SK-MEL-5 (cell line): Measurements from ENCODE around the genes LBX2, TLX2 and GCFC2.

DNA sequence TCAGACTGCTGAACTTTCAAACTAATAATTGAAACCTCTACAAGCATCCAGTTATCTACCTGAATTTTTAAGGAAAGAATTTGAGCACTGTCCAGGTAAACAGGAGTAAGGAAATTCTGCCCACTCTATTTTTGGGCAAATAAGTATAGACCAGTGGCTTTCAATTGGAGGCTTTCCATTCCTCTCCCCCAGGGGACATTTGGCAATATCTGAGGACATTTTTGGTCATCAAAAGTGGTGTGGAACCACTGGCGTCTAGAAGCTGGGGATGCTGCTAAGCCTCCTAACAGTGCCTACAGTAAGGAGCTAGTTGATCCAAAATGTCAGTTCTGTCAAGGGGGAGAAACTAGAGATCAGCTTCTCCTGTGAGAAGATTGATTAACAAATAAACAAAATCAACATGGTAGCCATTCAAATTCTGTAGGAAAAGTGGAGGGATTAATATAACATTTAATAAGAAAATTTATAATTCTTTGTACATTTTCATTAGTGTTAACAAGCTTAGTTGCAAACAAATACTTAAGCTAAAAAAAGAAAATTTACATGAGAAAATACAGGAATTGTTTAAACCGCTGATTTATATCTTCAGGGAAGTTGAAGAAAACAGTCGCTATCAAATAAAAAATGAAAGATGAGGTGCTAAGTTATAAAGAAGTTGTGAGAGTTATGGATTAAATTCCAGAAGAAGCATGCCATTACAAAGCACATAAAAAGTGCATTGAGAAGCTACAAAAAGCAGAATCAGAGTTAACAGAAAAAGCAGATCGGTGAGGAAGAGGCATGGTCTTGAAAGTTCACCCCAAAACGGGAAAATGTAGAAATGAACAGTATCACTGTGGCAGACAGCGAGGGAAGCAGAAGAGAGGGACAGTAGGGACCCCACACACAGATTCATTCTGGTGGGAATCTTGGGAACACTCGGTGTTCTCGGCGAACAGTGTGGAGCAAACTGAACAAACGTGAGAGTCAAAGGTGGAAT, 73.0 kb downstream of the TET3 start:
RAMPAGE:
- cytosol, long total RNA, result no peak
- long total RNA, result no peak
- nucleus, long total RNA, result no peak

DNA sequence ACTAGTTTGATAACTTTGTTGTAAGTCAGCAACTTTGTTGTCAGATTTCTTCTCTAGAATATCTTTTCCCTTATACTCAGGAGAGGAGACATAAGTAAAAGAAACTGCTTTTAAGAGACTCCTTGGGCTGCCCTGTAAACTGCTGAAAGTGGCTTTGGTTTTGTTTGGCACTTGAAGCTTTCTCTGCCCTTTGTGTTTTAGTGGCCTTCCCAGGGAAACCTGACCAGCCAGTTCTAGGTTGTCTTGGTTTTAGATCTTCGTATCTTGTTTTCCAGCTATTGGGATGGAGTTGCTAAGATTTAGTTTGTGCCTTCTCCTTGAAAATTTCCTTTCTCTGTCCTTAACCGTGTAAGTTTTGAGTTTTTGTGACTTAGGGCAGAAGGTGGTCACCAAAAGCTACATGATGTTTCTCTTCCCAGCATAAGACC, 81.2 kb downstream of the BOLA3 start:
RAMPAGE:
- cytosol, long total RNA, result no peak
- long total RNA, result no peak
- nucleus, long total RNA, result no peak

RAMPAGE:
- cytosol, long total RNA, result no peak
- long total RNA, result no peak
- nucleus, long total RNA, result no peak
Measured at GRCh38 chr2:74094060-74094767, 53.5 kb downstream of the BOLA3 start.

RAMPAGE:
- cytosol, long total RNA, result no peak
- long total RNA, result no peak
- nucleus, long total RNA, result no peak
Measured at GRCh38 chr2:74142261-74142460, 5.6 kb downstream of the BOLA3 start.

RAMPAGE:
- cytosol, long total RNA, result no peak
- long total RNA, result no peak
- nucleus, long total RNA, result no peak
Measured at GRCh38 chr2:74383166-74383641, 3.1 kb upstream of the DCTN1 start.

RAMPAGE:
- cytosol, long total RNA, result no peak
- long total RNA, result no peak
- nucleus, long total RNA, result no peak
Measured at GRCh38 chr2:74455657-74456231, 857 bp downstream of the INO80B start.

RAMPAGE:
- cytosol, long total RNA, result no peak
- long total RNA, result no peak
- nucleus, long total RNA, result no peak
Measured at GRCh38 chr2:74460941-74461357, 2.7 kb downstream of the WBP1 start.

DNA sequence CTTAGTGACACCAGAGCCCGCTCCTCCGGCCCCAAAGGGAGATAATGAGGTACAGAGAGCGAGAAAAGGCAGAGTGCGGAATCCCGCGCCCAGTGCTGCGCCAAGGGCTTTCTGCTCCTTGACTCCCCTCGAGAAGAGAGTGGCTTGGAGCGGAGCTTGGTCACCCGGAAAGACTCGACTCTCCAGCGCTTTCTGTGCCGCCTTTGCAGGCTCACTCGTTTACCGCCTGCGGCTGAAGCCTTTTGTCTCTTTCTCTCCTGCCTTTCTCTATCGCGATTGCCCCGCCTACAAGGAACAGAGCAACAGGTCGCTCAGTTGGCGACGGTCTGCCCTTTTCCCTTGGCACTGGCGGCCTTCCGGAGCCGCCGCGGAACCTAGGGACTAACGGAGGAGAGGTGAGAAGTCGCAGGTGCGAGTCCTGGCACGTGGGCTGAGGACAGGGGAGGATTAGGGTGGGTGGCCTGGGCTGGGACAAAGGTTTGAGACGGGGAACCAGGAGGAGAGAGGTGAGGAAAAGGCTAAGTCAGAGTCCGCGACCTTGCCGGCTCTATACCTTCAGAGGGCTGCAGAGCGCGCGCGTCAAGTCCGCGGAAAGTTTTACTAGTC, 520 bp downstream of the LBX2 start:
RAMPAGE:
- cytosol, long total RNA, result no peak
- long total RNA, result no peak
- nucleus, long total RNA, result no peak

DNA sequence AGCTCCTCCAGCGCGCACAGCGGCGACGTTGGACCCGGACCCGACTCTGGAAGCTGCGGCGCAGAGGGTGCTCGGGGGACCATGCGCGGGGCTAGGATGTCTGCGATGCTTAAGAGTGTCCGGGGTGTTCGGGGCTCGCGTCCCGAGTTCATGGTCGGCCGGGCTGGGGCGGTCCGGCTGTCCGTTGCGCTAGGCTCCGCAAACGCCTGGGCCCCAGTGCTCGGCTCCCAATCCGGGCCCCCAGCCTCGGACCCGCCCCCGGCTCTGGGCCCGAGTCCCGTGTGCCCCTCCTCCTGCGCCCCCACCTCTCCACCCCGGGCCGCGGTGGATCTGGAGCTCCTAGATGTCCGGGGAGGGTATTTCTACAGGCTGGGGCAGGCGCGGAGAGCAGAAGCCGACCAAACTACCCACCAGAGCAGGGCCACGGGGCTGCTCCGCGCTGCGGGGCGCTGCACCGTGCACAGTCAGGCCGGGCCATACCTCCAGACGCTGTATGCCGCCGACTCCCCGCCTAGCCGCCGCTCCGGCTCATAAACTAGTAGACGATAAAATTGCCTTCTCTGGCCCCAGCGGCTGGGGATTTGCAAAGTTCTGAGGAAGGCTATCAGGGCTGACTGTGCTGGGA, at the start of gene LBX2:
Gene LBX2 (minus strand): TSS at position 218 of the 625 bp plus-strand sequence.
RAMPAGE:
- cytosol, long total RNA, result no peak
- long total RNA, result no peak
- nucleus, long total RNA, result no peak

GRCh38 chr2:74513847-74514761, at the start of gene TLX2:
TSS of gene TLX2 (plus strand) at chr2:74514450.
RAMPAGE:
- cytosol, long total RNA, result no peak
- long total RNA, result no peak
- nucleus, long total RNA, result no peak

GRCh38 chr2:74712175-74713237, 58.5 kb downstream of the SEMA4F start:
RAMPAGE:
- cytosol, long total RNA, result no peak
- long total RNA, result no peak
- nucleus, long total RNA, result no peak

DNA sequence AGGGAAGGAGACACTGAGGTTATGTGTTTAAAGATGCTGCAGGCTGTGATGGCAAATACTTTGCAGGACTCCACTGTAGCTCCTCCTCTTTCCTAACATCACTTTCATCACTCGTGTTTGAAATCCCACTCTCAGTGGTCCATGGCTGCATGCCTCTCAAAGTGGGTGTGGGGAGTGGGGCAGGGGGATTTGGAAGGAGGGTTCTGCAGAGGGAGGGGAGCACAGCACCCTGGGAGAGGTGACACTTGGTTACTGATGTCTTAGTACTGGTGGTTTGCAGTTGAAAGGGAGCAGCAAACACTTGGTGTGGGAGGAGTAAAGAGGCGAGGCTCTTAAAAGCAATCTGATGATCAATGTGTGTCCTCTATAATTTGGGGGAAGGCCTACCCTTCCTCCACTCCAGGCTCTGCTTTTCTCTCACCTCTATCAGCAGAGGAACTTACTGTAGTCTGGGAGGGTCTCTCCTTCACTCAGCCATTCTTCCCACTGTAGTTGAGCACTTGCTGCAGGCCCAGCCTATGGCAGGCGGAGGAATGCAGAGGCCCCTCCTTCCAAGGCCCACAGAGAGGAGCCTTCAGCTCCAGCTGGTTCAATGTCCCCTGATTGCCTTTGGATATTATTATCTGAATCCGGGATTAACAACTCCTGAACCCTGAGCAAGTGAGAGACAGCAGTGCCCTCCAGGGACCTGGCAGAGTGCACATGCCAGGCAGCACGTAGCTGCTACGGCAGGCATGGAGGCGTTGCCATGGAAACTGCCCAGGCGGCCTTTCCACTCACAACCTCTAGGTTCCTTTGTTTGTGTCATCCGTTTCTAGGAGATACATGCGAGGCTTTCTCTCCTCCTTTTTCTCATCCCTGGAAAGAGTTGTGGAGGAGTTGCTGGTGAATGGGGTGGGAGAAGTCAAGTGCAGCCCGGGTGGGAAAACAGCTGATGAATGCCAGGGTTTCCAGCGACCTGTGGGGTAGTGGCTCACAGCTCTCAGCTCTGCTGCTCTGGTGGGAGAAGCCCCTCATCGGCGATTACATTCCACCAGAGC, 55.6 kb upstream of the HK2 start:
RAMPAGE:
- cytosol, long total RNA, result no peak
- long total RNA, result no peak
- nucleus, long total RNA, result no peak

DNA sequence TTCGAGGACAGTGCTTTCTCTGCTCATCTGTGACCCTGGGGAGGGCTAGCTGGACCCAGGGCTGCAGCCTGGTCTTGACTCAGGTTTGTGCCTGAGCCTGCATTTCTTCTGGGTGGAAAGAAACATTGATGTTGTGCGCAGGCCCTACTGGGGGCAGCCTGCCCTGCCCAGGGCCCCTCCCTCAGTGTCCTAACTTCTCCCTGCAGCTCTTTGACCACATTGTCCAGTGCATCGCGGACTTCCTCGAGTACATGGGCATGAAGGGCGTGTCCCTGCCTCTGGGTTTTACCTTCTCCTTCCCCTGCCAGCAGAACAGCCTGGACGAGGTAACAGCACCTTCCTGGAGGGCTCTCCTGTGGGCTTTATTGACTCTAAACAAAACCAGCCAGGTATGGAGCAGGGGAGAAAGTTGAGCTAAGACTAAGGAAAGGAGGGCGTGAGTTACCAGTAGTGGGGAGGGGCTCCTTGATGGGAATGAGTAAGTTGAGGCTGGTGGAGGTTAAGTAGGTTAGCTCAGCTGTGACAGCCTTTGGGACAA, 48.1 kb downstream of the HK2 start:
RAMPAGE:
- cytosol, long total RNA, result no peak
- long total RNA, result no peak
- nucleus, long total RNA, result no peak

DNA sequence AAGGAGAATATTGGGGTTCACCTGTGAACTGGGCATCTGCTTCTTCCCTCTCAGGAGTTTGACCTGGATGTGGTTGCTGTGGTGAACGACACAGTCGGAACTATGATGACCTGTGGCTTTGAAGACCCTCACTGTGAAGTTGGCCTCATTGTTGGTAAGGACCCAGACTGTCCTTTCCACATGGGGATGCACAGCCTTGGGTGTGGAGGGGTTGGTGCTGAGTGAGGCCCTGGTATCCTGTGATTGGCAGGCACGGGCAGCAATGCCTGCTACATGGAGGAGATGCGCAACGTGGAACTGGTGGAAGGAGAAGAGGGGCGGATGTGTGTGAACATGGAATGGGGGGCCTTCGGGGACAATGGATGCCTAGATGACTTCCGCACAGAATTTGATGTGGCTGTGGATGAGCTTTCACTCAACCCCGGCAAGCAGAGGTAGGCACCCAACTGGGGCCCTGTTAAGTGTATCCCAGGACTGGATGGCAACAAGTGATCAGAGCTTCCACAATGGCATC, 52.4 kb downstream of the HK2 start:
RAMPAGE:
- cytosol, long total RNA, result no peak
- long total RNA, result no peak
- nucleus, long total RNA, result no peak

DNA sequence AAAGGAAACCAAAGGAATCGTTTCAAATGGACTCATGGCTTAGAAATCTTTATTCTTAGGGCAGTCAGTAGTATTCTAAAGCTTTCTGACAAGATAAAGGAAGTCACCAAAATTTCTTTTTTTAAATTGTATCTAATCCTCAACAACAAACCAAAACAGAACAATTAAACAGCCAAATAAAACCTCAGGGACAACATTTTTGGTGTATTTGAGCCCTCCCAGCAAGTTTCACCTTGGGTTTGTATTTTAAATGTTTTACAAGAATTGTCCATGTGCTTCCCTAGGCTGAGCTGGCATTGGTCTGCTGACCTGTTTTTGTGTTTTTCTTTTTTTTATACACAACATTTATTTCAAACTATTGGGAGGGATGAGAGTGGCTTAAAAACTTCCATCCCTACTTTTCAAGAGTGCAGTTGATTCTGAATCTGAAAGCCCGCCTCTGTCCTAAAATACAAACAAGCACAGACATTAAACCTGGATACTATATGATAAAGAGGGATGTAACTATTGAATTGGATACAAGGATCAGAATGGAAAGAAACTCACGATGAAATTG, 58.3 kb downstream of the HK2 start:
RAMPAGE:
- cytosol, long total RNA, result no peak
- long total RNA, result no peak
- nucleus, long total RNA, result no peak

DNA sequence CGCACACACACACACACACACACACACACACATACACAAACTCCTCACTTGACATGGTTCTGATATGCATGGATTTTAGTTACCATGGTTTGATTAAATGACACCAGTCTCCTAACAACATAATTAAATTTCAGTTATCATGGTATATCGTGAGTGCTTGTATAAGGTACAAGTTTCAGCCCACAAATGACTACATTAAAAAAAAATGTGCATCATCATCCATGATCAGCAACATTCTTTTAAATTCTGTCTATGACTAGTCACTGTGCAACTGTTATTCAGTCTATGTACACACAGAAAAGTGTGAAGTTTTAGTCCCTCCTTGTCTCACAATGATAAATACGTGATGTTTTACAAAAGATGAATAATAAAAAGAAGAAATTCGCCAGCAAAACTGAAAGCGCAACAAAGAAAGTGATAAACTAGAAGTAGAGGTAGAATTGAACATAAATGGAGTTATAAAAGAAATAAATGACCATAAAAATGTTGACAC, 39.6 kb upstream of the TACR1 start:
RAMPAGE:
- cytosol, long total RNA, result no peak
- long total RNA, result no peak
- nucleus, long total RNA, result no peak

DNA sequence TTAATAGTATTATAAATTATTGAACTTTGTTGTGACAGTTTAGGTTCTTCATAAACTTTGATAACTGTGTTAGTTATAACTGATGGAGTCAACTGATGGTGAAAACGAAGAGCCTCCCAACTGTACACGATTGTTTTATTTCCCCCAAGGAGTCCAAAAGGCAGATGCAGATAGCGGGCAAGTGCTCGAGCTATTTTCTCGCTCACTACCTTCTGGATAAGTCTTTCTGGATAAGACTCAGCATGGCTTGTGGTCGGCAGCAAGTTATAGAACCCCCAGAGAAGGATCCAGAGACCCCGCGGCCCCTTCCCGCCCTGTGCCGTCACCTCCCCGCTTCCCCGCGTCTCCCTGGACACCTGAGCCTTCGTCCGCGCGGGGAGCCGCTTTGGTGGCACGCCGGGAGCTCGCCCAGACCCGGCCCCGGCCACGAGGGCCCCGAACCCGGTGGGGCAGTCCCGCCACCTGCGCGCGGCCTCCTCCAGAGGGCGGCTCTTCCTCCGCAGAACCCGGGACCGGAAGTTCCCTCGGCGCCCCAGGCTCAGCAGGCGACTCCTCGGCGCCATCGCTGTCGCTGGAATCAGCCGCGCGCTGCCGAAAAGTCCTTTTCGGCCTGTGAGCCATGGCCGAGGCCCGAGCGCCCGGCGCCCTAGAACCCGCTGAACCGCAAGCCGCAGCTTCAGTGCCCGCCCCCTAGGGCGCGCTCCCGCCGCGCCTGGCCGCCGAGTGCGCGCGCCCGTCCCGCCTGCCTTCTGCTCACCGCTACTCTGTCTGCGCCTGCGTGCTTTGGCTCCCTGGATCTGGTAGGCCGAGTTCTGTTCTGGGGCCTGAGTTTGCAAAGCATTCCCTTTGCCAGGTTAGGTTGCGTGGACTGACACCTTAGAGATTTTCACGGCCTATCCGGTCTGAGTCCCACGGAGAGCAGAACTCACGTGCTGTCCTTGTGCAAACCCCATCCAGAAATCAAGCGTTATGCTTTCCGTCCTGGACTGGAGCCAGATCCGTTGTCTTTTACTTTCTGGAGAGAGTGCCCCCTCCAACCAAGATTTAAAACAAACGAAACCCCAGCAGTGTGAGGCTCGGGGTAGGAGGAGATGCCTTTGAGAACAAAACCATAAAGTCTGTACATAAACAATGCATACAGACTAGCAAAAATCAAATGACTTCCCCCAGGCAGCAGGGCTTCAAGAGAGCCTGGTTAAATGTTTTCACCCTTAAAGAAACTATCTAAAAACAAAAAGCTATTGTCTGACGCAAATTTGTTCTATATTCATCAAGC, at the start of gene GCFC2:
Gene GCFC2 (minus strand): TSS at position 681 of the 1,276 bp plus-strand sequence.
RAMPAGE:
- cytosol, long total RNA, result no peak
- long total RNA, result no peak
- nucleus, long total RNA, result no peak

DNA sequence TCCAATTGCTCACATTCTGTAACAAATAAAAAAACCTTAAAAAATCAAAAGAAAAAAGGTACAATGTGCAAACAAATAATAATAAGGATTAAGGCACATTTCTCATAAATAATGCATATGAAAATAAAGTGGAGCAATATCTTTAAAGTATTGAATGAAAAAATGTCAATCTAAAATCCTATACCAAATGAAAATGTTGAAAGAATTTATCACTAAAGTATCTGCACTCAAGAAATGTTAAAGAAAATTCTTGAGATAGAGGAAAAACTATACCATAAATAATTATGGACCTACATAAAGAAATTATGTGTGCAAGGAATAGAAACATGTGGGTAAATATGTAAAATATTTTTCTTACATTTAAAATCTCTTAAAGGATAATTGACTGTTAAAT, 711.2 kb upstream of the LRRTM1 start:
RAMPAGE:
- cytosol, long total RNA, result no peak
- long total RNA, result no peak
- nucleus, long total RNA, result no peak

DNA sequence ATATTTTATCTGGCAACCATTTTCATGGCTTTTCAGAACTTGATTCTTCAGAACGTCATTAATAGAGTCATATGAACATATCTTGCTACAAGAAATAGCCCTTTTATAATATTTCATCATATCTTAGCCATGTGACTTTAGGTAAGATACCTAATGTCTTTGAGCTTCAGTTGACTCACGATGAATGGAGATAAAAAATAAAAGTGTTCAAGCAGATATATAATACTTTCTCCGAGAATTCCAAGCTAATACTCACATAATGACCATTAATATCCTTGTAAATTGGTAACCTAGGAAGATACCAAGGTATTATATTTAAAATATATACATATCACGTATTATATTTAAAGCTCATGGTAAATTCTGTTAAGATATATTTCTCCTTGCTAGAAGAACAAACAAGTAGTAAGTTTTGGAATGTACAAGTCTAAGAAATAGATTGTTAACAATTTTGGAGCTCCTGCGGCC, 908.2 kb upstream of the LRRTM1 start:
RAMPAGE:
- cytosol, long total RNA, result no peak
- long total RNA, result no peak
- nucleus, long total RNA, result no peak

GRCh38 chr2:82780108-82780477, 1679.0 kb downstream of the SUCLG1 start:
RAMPAGE:
- cytosol, long total RNA, result no peak
- long total RNA, result no peak
- nucleus, long total RNA, result no peak